Tongue (tissue), 2 donors: Measurements from ENCODE around the genes KLLN, RNLS, LIPK and LIPN.

DNA sequence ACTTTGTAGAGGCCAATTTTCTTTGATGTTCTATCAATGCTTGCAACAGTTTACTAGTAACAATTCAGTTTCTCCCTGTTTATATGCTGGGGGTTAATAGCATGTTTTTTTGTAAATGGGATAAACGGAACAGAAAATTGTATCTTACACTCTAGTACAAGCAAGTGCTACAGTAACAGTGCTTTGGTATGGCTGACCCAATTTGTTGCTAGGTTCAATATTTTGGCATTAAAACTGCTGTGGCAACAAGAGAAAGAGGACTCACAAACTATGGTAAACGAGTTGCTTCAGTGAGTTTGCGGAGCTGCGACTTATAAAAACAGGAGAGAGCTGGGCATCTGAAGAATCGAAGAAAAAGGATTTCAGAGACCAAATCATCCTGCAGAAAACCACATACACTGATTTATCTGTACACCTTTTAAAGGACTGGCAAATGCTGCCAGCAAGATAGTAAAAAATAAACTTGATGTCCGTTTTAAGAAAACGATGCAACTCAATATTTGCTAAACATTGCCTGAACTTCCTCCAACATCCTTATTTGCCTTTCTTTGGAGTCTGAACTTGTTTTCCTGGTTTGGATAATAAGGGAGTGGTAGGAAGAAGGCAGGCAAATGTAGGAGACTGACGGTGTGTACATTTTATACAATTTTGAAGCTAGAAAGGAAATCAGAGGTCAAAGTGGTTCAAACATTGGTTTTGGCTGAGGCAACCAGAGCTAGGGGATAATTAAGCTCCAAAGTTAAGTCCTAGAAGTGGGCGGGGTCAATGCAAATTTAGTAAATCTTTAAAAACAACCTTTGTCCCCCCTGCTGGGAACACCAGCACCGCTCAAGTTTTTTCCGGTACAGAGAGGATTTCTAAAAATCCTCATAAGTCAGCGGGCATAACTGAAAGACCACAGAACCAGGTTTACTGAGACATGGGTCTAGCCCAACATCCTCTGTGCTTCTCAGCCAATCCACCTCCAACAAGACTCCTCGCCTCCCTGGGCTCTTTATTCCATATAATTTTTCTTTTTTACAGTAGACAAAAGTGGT lies 2.0 kb downstream of the GLUD1 start:
- RAMPAGE, long total RNA, result no peak

DNA sequence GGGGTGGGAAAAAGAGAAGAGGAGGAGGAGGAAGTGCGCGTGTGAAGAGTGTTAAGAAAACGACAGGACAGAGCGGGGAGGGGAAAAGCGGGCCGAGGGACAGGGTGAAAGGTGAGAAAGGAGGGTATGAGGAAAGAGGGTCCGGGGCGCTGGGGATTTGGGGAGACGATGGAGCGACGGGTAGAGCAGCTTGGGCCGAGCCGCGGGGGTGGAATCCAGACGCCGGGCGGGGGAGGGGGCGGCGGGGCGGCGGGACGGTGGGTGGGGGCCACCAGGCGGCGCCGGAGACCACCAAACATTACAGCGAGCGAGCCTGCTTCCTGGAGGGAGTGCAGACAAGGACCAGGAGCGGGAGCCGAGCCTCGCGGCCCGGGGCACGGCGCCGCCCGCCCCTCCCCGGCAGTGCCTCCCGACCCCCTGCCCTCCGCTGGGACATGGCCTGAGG lies 15.9 kb upstream of the NUTM2D start:
- RAMPAGE, long total RNA, result no peak

GRCh38 chr10:87721843-87722188 lies 62.1 kb downstream of the PAPSS2 start:
- RAMPAGE, long total RNA, result no peak

DNA sequence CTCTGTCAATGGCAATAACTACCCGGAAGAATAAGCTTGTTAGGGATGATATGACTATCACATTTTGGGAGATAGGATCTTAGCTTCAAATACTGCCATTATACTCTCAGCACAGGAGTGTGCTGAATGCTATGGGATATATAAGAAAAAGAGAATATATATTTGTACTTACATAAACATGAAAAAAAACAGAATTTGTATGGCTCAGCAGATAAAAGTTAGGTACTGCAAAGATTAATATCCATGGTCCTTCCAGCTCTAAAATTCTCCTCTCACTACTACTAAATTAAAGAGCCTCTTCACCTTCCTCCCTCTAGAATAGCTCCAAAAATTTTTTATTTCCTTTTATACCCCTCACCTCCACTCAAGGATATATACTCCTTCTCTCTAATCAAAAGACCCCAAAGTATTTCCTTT lies 2.6 kb downstream of the ATAD1 start:
- RAMPAGE, long total RNA, result no peak

- RAMPAGE, long total RNA, result no peak
These were observed 3.2 kb downstream of the KLLN start for GRCh38 chr10:87860249-87860504.

DNA sequence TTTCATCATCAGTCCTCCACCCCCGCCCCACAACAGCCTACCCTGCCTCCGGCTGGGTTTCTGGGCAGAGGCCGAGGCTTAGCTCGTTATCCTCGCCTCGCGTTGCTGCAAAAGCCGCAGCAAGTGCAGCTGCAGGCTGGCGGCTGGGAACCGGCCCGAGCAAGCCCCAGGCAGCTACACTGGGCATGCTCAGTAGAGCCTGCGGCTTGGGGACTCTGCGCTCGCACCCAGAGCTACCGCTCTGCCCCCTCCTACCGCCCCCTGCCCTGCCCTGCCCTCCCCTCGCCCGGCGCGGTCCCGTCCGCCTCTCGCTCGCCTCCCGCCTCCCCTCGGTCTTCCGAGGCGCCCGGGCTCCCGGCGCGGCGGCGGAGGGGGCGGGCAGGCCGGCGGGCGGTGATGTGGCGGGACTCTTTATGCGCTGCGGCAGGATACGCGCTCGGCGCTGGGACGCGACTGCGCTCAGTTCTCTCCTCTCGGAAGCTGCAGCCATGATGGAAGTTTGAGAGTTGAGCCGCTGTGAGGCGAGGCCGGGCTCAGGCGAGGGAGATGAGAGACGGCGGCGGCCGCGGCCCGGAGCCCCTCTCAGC lies at the start of gene KLLN:
Gene KLLN, minus strand, starts transcription at position 371 of the 587 bp plus-strand sequence.
- RAMPAGE, long total RNA, result no peak

- RAMPAGE, long total RNA, result no peak
These were observed 269 bp downstream of the PTEN start for GRCh38 chr10:87863750-87864038.

DNA sequence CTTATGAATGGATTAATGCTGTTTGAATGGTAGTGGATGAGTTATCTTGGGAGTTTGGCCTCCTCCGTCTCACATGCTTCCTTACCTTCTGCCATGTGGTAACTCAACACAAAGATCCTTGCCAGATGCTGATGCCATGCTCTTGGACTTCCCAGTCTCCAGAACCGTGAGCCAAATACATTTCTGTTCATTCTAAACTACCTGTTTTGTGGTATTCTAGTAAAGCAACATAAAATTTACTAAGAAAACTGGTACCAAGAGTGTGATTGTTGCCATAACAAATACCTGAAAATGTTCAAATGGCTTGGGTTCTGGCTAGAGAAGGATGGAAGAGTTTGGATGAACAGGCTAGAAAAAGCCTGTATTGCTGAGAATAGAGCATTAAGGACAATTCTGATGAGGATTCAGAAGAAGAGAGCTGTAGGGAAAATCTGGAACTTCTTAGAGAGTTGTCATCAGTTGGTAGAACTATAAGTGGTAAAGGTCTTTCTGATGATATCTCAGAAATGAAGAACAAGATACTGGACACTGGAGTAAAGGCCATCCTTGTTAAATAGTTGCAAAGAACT lies 23.4 kb downstream of the PTEN start:
- RAMPAGE, long total RNA, result no peak

GRCh38 chr10:87930975-87931538 lies 67.6 kb downstream of the PTEN start:
- RAMPAGE, long total RNA, result no peak

- RAMPAGE, long total RNA, result no peak
These were observed 88.7 kb downstream of the PTEN start for GRCh38 chr10:87951903-87952793.

GRCh38 chr10:88091334-88092238 lies 228.2 kb downstream of the PTEN start:
- RAMPAGE, long total RNA, result no peak

DNA sequence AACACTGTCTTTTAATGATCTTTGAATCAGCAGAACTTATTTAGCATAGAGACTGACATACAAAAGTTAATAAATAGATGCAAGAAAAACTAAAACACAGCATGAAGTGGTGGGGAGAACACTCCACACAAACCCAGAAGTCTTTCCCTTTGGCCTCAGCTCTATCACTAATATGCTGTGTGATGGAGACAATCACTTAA lies 284.6 kb downstream of the PTEN start:
- RAMPAGE, long total RNA, result no peak

- RAMPAGE, long total RNA, result no peak
These were observed 355.6 kb downstream of the RNLS start for GRCh38 chr10:88227411-88228121.

DNA sequence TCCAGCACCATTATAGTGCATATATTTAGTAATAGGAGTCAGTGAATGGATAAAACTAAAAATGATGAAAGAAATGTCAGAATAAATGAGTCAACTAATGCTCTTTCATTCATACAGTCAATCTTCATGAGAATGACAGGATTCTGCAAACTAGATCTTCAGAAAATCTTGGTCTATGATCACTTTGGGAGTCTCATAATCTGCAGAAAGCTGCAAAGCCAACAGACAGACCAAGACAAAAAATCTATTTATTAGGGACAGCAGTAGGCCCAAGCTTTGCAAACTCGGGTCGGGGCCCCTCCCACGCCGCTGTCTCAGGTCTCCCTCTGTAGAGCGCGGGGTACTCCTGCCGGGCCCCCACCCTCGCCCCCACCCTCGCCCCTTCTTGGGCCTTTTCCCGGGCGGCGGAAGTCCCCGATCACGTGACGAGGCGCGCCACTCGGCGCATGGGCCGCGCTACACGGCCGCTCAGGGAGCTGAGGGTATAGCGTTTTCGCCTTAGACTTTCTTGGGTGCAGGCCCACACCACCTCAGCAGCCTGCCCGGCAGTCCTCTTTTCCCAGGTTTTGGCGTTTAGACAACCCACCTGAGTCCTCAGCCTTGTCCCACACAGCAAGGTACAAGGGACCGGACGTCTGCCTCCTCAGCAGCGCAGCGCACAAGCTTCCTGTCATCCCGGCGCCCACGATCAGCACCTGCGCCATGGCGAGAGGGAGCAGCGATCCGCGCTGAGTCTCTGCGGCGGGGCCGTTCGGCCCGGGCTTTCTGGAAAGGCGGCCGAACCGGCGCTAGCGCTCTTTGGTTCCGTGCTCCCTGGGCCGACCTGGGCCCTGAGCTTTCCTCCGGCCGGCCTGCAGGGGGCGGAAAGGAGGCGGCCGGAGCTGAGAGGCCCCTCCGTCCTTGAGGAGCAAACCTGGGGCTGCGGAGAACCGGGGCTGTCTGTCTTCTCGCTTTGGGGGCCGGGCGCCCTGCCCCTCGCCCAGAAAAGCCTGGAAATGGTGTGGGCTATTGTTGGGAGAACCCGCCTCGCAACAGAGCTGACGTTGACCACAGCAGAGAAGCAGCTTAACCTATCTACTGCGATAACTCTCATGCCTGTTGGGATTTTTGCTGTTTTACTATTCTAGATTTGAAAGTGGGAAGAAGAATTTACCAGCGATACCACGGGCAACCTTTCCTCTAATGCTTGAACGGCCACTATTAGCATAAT lies at the start of gene RNLS:
Gene RNLS, minus strand, starts transcription at position 832 of the 1,210 bp plus-strand sequence.
- RAMPAGE, long total RNA, result no peak

DNA sequence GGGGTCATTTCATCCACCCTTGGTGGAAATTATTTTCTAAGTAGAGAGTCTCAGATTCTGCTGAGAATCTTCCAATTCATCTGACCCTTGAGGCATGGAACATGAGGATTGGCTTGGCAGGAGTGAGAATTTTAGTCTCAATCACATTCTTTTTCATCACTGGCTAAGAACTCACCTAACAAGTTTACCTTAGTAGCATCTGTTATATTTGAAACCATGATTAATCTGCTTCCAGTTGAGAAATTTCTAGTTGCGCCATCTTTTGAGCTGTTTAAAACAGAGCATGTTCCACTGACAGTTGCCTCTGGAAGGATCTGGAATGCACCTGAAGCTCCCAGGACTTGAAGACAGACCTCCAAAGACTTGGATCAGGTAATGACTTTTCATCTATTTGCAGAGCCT lies at the start of gene LIPK:
Gene LIPK, plus strand, starts transcription at position 301 of the 402 bp plus-strand sequence.
- RAMPAGE, long total RNA, result no peak

GRCh38 chr10:88759587-88760232 lies at the start of gene LIPN:
LIPN (plus strand) TSS chr10:88760020.
- RAMPAGE, long total RNA, result no peak

DNA sequence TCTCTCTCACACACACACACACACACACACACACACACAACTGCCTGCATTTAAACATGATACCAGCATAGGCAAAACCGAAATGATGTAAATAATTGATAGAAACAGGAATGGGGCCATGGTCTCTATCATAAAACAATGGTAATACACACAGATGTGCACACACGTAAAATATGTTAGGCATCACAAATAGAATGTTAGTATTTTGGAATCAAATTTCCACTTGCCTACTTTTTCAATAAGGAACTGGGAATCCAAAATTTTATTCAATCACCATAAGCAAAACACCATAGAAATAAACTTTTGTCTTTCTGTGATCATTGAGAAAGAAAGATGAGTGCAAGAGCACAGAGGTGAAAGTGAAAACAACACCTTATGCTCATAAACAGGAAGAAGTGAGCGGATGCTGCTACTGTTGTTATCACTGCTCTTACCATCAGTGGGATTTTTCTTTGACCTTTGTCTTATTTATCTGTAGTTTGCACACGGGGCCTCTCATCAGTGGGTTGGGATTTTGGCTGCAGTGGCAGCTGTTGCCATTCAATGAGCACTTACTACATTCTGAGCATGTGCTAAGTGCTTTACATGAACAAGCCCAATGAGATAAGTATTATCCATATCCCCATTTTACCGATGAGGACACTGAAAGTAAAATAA lies 22.6 kb downstream of the LIPM start:
- RAMPAGE, long total RNA, result no peak

DNA sequence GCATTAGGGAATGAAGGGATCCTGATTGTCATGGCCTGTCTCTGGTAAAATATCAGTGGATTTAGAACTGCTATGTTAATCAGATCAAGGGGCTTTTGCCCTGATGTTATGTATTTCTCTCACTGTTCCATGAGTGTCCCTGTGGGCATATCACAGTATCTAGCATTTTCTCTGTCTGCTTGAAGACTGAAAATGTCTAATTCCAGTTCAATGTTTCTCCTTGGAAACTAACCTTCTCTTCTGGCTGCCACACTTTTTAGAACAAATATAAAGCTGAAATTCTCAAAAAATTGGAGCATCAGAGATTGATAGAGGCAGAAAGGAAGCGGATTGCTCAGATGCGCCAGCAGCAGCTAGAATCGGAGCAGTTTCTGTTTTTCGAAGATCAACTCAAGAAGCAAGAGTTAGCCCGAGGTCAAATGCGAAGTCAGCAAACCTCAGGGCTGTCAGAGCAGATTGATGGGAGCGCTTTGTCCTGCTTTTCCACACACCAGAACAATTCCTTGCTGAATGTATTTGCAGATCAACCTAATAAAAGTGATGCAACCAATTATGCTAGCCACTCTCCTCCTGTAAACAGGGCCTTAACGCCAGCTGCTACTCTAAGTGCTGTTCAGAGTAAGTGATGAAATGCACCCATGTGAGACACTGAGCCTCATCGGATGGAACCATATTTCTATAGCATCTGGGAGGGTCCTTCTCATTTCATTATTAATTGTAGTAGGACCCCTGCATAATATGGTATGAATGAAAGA lies 33.0 kb downstream of the STAMBPL1 start:
- RAMPAGE, long total RNA, result no peak

DNA sequence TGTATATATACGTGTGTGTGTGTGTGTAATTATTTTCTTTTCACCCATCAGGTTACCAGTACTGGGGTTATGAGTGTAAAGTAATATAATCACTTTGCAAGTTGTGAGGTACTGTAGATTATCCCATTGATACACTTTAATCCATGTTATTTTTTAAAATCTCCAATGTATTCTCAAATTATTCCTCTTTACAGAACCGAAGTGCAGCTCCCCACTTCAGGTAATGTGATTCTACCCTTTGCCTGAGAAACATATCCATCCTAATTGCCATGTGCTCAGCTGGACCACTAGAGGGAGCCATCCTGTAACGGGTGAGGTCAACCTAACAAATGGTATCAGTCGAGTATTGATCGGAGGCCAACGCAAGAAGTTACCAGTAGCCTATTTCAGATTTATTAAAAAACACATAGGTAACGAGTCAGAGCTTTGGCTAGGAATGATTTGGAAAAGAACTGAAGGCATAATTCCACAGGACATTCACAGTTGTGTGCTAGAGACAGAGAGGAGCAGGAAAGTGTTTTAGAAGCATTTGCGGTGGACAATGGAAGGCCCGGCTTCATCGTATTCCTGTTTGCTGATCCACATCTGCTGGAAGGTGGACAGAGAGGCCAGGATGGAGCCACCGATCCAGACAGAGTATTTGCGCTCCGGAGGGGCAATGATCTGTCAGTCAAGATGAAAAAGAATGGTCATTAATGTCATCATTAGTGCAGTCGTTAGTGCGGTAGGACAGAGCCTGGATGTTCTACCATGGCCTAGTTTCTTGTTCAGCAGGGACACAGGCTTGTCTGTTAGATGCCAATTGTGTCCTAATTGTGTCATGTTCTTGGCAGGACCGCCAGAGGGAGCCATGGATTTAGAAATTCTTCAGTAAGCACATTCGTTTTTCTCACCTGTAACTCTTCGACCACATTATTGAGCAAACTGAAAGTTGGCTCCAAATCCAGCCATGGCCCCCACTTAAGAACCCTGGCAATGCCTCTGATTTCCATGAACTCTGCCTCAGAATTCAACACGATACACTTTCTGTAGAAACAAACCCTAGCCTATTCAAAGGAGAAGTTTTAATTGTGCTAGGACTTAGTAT lies 17.5 kb downstream of the ACTA2 start:
- RAMPAGE, long total RNA, result no peak

GRCh38 chr10:89115169-89115653 lies 91.9 kb downstream of the CH25H start:
- RAMPAGE, long total RNA, result no peak